Spinal cord (tissue), 3 donors: Measurements from ENCODE around the gene NPR2.

DNA sequence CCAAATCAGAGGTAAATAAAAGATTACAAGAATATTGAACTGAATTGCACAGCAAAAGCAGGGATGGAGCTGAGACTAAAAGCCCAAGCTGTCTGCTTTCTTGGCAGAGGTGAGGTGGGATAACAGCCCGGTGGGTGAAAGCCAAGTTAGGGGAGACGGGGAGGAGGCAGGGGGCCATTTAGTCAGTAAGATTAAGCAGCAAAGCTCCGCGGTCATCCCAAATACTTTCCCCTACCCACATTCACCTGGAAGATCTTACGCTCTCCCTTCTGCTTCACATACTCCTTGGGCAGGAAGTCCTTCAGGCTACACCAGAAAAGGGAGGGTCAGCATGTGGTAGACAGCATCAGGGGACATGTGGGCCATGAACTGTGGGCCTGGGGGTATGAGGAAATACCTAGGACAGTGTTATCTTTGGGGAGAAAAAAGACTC, 9.4 kb downstream of the TLN1 start:
- PRO-cap = no peak
- RAMPAGE, long total RNA = no peak

DNA sequence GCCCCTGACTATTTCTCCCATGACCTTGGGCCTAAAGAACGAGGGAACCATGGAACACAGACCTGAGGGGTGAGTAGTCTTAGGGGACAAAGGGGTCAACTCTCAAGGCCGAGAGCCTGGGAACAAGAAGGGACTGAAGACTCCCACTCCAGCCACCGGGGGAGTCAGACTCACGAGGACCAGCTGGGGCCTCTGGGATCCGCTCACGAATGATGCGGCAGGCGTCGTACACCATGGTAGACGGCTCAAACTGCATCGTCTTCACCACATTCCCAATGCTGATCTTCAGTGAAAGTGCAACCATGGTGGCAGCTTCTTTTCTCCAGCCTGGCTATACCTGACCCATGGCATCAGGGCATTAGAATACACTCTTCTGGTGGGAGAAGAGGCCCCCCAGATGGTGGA, 6.6 kb downstream of the TLN1 start:
- PRO-cap = no peak
- RAMPAGE, long total RNA = no peak

DNA sequence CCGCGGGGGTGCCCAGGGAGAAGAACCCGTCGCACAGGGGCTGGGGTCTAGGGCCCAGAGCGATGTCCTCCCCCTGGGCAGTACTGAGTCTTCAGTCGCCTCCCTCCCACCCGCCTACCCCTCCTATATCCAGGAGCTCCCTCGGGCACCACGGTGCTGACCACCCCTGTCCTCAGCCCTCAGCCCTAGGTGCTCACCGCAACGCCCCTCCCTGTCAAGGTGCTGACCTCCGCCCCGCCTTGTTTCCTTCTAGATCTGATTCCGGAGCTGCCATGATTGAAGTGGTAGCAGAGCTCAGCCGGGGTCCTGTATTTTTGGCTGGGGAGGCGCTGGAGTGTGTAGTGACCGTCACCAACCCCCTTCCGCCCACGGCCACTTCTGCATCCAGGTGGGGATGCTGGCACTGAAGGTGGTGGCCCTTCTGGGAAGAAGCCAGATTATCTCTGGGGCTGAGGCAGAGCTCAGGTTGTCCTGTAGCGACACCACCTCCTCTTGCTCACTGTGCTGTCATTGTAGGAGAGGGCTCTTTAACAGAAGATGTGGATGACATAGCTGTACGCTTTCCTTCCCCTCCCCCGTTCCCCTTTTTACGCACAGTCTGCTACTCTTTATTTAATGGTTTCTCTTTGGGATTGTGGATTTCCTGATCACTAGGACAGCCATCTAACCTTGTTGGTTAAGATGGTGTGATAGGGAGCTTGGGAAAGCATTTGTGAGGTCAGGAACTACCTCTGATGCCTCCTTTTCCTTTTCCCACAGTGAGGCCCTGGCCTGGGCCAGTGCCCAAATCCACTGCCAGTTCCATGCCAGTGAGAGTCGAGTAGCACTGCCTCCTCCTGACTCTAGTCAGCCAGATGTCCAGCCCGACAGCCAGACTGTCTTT, 638 bp downstream of the RGP1 start:
- PRO-cap = no peak
- RAMPAGE, long total RNA = no peak

GRCh38 chr9:35771867-35772473, 17.9 kb upstream of the MSMP start:
- PRO-cap = no peak
- RAMPAGE, long total RNA = no peak

- PRO-cap = no peak
- RAMPAGE, long total RNA = no peak
Measured at GRCh38 chr9:35791026-35791852, at the start of gene NPR2. NPR2 (plus strand) TSS chr9:35791591.

- PRO-cap = no peak
- RAMPAGE, long total RNA = no peak
Measured at GRCh38 chr9:35813933-35814943, 604 bp downstream of the HINT2 start.

DNA sequence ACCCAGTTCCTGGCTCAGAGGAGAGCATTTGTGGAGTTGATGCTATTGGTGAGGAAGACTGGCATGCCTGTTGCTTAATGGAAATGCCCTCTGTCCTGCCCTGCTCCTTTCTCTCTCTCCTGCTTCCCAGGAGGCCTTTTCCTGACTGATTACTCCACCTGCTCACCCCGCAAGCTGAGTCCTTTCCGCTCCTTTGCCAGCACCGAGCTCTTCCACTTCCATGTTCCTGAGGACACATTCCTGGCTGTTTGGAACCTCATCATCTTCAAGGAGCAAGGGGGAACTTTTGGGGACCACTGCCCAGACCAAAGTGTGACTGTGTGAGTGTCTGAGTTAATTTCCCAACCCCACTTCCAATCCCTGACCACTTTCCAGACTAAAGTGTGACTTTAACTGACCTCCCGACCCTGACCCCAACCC, 5.3 kb downstream of the TMEM8B start:
- PRO-cap = no peak
- RAMPAGE, long total RNA = no peak

GRCh38 chr9:35834751-35835739, 6.0 kb downstream of the TMEM8B start:
- PRO-cap = no peak
- RAMPAGE, long total RNA = no peak

- PRO-cap = no peak
- RAMPAGE, long total RNA = no peak
Measured at GRCh38 chr9:35908463-35909066, 725 bp upstream of the SPAAR start.

DNA sequence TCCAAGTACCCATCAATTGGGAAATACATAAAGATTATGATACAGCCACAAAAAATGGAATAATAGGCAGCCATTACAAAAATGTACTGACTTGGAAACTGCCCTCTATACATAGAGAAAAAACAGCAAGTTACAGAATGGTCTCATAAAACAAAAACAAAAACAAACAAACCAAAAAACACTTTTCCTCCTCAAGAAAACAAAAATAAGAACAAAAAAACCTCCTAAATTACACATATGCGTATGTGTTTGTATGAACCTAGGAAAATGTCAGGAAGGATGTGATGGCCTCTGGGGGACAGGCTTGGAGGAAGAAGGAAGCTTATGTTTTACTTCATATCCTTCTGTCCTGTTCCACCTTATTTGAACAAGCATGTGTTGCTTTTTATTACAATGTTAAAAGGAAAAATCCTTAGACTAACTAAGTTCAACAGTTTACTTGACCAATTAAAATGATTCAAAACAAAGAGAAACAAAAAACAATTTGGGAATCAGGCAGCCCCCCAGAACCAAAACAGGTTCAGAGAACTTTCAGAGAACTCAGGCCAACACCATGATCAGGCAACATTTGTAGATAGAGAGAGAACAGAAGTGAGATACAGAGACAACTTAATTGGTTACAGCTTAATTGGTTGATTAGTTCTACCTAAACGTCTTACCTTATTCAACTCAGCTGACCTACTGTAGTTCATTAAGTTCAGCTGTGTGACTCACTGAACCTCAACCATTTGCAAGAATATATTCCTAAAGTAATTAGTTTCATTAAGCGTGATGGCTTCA, 10.0 kb downstream of the SPAAR start:
- PRO-cap = no peak
- RAMPAGE, long total RNA = no peak

DNA sequence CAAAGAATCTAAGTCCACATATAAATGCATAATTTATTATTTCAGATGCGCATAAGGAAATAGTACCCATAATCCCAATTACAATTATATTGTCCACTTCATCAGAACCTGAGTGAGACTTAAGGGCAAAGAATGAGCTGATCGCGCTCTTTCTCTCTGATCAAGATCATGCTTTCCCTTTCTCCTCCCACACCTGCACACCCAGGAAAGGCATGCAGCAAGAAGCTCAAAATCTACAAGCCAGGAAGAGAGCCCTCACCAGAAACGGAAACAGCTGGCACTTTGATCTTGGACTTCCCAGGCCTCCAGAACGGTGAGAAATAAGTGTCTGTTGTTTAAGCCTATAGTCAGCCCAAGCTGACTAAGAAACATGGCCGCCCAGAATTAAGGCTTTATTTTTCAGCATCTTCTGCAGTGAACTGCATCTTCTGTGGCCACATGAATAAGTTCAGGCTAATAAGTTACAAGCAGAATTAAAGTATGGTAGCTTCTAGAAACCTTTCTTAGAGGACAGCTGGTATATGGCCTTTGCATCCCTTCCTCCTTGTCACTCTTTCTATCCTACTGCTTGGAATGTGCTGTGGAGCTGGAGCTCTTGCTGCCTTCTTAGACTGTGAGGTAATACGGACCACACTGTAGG, 17.4 kb downstream of the OR2S2 start:
- PRO-cap = no peak
- RAMPAGE, long total RNA = no peak

DNA sequence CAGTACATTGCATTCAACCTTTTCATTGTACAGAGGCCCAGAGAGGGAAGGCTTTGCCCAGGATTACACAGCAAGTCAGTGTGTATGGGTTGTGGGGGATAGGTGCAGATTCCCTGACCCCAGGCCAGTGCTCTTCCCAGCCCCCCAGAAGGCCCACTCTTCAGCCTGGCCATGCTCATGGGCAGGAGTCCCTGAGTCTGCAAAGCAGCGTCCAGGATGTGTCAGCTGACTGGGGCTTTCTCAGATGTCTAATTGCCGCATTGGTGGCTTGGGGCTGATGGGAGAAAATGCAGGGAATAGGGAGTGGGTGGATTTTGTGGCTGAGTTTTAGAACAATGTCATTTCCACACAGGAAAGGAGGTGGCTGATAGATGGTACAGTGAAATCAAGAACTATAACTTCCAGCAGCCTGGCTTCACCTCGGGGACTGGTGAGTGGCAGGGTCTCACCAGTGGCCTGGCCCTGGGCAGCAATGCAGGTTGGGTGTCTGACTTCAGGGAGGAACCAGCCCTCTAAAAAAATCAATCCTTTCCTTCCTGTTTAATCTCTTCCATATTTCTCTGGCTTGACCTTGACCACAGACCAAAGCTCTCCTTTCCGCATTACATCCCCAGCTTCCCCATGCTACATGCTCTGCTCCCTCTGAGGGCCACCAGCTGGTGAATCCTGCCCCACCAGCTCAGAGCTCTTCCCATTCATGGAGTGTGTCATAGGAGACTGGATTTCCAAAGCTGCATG, 14.2 kb downstream of the GLIPR2 start:
- PRO-cap = no peak
- RAMPAGE, long total RNA = no peak

GRCh38 chr9:36251454-36251977, 6.7 kb downstream of the GNE start:
- PRO-cap = no peak
- RAMPAGE, long total RNA = no peak

DNA sequence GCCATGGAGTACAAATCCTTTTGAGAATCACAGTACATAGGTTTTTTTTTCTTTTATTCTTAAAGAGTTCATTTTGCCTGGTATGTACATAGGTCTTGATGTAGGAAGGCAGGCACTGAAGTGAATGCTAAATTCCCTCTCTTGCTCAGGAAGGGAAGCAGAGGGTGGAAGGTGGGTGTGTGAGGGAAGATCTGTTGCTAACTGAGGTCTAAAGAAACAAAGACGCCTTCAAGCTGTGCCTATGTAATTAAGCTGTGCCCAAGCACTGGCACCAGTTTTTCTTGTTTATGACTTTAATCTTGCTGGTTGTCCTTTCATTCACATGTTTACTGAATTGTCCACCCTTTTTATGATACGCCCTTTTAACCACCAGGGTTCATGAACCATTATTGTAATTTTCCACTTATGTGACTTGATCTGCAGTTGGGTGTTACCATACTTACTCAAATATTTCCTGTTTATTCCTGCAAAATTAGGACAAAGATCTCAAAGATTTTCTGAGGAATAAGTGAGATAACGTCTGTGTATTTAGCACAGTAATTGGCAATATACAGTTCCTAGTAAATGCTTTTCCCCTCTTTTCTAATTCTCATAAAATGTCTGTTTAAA, 38.4 kb upstream of the GNE start:
- PRO-cap = no peak
- RAMPAGE, long total RNA = no peak

DNA sequence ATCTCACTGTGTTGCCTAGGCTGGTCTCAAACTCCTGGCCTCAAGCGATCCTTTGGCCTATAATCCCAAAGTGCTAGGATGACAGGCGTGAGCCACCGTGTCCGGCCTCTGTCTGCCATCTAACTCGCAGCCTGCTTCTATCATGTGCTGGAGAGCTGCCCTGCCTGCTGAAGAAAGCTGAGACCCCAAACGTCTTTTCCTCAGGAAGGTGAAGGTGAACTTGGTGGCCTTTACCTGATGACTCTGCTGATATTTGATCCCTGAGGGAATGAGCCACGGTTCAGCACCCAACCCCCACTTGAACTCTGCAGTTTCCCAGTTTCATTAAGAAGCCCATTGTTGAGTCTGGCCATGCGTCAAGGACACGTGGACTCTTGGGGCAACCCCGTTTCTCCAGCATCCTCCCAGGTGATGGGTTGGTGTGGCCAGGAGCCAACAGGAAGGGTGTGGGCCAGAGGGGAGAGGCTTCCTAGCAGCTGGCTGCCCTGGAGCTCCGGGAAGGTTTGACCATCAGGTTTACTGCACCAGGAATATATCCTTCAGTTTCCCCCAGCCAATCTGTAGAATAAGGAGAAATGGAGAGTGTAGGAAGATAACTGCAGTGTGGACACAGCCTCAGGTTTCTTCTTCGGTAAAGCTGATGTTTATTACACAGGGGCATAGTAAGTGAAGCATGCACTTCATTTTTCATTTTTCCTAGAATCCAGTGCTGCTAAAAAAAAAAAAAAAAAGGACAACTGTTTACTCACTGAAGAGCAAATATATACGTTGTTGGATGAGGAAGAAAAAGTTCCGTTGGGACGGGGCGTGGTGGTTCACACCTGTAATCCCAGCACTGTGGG, 59.6 kb upstream of the GNE start:
- PRO-cap = no peak
- RAMPAGE, long total RNA = no peak

- PRO-cap = no peak
- RAMPAGE, long total RNA = no peak
Measured at GRCh38 chr9:36486434-36487414, 86.0 kb upstream of the MELK start.

DNA sequence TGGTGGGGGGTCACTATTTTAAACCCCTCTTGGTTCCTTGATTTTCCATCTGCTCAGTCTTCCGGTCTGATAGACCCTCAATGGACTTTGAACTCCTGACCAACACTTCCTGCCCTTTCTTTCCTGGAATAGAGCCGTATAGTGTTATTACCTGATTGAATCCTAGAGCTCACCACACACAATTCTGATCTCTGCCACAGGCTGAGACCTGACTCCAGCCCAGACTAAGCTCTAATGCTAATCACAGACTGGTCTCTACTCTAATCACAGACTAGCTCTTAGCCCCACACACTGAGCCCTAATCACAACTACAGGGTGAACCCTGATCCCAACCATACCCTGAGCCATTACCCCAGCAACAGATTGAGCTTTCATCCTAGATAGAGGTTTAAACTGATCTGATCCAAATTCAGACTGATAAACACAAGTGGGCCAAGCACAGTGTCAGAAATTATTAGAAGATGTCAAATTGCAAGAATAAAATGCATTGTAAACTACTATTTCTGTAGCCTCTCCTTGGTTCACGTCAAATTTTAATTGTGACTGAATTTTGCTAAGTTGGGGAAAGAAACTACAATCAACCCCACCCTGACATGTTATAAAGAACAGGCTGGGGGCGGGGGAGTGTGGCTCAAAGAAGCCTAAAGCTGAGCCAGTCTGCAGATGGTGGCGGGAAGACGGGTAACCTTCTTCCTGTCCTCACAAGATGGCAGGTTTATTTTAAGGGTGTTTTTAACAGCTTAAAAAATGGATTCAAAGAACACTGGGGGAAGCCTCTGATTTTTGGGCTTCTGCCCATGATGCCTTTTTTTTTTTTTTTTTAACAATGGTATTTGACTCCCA, 68.8 kb upstream of the MELK start:
- PRO-cap = no peak
- RAMPAGE, long total RNA = no peak

GRCh38 chr9:36818809-36819374, 215.2 kb downstream of the PAX5 start:
- PRO-cap = no peak
- RAMPAGE, long total RNA = no peak

DNA sequence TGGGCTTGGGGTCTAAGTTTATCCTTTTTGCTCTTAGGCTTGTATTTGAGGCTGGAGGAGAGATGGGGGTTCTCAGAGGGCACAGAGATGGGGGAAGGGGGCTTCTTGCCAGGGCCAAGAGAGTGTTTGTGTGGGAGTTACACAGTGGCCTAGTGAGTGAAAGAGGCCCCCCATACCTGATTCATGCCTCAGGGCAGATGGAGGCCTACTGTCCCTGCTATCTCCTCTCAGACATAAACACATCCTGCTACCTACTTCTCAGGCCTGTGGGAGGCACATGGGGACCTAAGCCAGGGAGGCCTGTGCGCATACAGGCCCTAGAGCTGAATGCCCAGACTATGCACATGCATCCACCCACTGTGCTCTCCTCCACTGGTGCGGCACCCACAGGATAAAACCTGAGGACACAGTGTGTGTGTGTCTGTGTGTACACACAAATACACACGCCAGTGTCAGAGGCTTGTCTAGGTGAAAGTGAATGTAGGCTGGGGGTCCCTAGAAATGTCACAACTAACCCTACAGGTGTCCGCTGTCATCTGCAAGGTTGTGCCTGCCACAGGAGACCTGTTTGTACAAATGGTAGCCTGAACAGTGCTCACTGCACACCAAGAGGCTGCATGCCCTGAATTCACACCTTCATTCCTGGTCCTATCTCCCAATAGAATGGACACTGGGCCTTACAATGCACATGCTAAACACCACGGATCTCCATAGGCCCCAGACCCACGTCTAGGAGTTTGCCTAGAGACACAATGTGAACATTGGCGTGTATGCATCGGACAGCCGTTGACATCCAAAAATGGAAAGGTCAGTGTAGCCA, 1.3 kb downstream of the PAX5 start:
- PRO-cap = no peak
- RAMPAGE, long total RNA = no peak

GRCh38 chr9:37037632-37038602, 3.8 kb upstream of the PAX5 start:
- PRO-cap = no peak
- RAMPAGE, long total RNA = no peak